Pulmonary artery (tissue), 1 donor: Measurements from ENCODE around the genes RNPEP and ELF3.

DNA sequence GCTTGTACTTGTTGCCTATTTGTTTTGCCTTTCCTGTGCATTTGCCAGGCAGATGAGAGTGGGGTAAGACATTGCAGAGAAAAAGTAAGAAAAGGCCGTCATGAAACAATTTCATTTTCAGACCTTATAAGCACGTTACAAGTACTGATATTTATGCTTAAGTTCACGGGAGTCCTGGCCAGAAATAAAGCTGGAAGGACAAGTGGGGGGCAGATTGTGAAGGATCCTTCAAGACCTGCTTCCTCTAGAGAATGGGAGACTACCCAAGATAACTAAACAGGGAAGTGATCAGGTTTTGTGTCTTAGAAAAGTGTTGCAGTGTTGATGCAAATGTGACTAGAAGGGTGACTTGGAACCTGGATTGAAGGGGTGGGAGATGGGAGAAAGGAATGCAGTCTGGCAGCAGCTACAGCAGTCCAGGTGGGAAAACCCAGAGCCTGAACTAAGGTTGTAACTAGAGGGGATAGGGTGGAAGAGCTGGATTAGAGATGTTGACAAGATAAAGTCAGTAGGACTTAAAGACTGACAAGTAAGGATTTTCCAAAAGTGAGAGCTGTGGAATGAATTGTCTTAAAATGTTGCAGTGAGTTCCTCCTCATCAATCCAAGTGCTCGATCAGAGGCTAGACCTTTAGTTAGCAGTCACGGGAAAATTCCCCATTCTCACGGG, 7.2 kb upstream of the SHISA4 start:
- PRO-cap, result no peak

DNA sequence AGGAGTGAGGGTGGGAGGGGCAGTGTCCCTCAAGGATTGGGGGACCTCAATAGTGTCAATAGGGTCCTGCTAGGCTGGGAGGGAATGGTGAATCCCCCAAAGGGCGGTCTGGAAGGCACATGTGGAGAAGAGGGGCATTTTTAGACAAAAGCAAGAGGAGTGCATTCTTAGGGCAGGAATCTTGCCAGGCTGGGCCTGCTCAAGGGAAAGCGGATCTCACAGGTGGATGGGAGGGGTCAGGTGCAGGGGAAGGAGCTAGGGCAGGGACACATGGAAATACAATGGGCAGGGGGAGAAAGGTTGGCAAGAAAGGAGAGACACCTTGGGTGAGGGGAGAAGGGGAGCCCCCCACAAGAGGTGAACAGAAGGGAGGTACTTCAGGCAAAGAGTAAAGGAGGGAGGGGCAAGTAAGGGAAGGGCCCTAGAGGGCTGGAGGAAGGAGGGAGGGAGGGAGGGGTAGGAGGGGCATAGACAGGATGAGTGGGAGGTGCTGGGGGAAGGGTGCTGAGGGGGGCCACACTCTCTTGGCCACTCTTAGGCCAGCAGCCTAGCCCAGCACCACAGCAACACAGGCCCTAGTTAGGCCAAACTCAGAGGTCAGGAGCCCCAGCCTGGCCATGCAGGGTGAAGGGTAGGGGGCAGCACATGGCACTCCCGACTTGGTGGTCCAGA, 6.0 kb downstream of the SHISA4 start:
- PRO-cap, result no peak

DNA sequence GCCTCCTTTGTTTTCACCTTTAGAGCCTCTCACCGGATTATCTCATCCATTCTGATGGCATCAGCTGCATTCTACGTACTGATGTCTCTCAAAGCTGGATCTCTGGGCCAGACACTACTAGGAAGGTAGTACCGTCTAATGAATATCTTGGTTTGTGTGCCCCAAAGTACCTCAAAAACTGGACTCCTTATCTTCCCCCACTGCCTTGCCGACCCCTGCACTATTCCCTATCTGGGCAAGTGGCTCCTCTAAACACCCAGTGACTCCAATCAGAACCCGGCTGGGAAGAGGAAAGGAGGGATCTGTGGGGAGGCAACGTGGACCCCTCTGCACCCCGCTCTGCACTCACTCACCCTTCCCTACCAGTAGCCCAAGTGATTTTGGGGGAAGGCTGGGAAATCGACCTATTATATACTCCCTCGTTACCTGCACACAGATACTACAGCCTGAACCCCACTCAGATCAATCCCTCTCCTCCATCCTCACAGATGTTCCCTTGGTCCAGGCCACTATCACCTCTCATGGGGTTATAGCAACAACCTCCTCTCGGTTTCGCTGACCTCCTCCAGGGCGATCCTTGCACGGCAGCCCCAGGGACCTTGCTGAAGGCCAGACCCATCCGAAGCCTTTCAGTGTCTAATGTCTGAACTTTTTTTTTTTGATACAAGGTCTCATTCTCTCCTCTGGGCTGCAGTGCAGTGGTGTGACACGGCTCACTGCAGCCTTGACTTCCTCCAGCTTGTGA, 26.8 kb downstream of the SHISA4 start:
- PRO-cap, result no peak

- PRO-cap, result no peak
These were observed 11.8 kb downstream of the LMOD1 start for GRCh38 chr1:201934497-201935002.

- PRO-cap, result unidirectional peak, plus-strand start at chr1:201982694
These were observed at the start of gene RNPEP for GRCh38 chr1:201982433-201982824. RNPEP (plus strand) TSS chr1:201982648.

- PRO-cap, result no peak
These were observed at the start of gene ELF3 for GRCh38 chr1:202009958-202010873. ELF3 (plus strand) TSS chr1:202010587.

GRCh38 chr1:202130122-202130296, 7.3 kb downstream of the GPR37L1 start:
- PRO-cap, result no peak

DNA sequence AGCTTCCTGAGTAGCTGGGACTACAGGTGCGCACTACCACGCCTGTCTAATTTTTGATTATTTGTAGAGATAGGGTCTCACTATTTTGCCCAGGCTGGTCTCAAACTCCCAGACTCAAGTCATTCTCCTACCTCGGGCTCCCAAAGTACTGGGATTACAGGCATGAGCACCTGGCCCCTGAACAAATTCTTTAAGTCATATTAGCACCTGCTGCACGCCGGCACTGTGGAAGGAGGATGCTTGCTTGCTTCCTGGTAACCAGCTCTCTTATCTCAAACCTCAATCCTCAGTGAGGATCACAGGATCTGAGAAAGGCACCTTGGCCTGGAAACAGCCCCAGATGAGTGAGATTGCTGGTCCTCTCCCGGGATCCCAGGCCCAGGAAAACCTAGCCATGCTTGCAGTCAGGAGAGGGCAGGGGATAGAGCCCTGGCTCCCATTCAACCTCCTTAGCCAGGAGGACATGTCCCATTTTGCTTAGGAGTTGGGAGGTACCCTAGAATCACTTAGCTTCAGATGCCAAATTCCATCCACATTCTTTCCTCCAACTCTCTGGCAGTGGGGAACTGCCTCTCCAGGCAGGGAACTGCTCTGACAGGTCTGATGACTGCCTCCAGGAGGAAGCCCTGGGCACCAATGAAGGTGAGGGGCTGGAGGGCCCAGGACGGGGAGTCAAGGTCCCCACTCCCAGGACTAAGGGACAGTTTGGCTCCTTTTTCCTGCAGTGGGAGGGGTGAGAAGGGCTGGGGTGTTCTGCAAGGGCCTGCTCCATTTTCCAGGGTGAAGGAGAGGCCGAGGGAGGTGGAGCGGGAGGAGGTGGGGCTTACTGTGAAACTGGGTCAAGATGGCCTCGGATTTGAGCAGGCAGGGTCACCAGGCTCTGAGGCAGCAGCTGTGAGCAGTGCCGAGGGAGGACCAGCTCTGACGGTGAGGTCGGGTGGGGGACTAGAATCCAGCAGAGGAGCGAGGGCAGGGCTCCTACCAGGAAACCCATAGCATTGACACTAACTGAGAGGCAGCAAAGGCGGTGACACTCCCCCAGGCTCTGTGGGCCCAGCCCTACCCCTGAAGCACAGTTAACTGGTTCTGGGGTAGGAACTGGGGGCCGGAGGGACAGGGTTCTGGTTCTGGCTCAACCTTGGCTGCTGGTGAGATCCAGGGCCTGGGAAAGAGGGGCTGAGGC, 9.5 kb downstream of the GPR37L1 start:
- PRO-cap, result unidirectional peak, plus-strand start at position 901 of the sequence

- PRO-cap, result no peak
These were observed 8.0 kb downstream of the ARL8A start for GRCh38 chr1:202136570-202136821.

DNA sequence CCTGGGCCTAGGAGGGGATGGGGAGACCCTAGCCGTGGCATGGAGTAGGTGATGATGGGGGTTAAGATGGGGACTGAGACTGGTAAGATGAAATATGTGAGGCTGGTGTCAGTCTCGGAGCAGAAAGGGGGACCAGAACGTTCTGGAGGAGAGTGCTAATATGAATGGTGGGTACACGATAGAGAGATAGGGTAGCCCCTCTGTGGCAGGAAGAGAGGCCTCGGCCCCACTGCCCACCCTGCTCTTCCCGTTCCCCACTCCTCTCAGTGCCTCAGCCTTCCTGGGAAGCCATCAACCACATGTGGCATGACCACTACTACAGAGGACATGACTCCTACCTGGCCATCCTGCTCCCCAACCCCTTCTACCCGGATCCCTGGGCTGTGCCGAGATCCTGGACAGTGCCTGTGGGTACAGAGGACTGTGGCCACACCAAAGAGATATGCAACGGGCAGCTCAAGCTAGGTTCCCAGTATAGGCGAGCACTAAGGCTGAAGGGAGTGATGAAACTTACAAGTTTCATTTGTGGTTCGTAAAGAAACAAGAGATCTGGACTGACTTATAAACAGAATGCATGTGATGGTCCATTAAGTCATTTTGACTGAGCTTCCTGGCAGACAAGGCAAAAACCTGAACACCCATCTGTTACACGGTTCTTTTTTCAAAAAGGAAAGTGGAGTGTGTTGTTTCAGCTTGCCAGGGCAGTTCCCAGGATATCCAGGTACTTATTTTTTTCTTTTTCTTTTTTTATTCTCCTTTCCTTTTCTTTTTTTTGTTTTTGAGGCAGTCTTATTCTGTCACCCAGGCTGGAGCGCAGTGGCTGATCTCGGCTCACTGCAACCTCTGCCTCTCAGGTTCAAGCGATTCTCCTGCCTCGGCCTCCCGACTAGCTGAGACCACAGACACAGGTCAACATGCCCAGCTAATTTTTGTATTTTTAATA, 14.4 kb upstream of the LGR6 start:
- PRO-cap, result no peak

- PRO-cap, result no peak
These were observed 102.7 kb downstream of the PPP1R12B start for GRCh38 chr1:202451242-202451641.

DNA sequence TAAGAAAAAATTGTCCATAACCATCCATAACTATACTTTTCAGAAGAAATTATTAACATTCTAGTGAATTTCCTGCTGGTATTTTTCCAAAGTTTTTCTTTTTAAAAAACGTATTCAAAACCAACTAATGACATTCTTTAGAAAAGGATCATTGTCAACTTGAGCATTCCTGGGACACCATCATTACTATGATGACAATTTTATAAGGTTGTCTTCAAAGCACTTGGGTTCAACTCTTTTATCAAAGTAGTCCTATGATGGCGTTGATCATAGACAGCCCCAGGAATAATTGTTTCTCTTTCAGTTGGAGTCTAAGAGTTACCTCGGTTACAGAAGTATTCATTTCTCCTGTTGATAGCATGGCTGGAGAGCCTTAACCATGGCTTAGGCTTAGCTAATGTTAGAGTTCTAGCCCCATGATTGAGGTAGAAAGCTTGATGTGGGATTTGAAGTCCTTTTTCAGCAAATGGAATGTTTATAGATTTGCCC, 159.0 kb downstream of the PPP1R12B start:
- PRO-cap, result no peak

- PRO-cap, result no peak
These were observed 167.7 kb downstream of the PPP1R12B start for GRCh38 chr1:202516199-202516677.

- PRO-cap, result no peak
These were observed 164.5 kb downstream of the SYT2 start for GRCh38 chr1:202545680-202546191.

GRCh38 chr1:202593854-202594210, 116.4 kb downstream of the SYT2 start:
- PRO-cap, result no peak

- PRO-cap, result no peak
These were observed 19.5 kb upstream of the SYT2 start for GRCh38 chr1:202729663-202730161.

DNA sequence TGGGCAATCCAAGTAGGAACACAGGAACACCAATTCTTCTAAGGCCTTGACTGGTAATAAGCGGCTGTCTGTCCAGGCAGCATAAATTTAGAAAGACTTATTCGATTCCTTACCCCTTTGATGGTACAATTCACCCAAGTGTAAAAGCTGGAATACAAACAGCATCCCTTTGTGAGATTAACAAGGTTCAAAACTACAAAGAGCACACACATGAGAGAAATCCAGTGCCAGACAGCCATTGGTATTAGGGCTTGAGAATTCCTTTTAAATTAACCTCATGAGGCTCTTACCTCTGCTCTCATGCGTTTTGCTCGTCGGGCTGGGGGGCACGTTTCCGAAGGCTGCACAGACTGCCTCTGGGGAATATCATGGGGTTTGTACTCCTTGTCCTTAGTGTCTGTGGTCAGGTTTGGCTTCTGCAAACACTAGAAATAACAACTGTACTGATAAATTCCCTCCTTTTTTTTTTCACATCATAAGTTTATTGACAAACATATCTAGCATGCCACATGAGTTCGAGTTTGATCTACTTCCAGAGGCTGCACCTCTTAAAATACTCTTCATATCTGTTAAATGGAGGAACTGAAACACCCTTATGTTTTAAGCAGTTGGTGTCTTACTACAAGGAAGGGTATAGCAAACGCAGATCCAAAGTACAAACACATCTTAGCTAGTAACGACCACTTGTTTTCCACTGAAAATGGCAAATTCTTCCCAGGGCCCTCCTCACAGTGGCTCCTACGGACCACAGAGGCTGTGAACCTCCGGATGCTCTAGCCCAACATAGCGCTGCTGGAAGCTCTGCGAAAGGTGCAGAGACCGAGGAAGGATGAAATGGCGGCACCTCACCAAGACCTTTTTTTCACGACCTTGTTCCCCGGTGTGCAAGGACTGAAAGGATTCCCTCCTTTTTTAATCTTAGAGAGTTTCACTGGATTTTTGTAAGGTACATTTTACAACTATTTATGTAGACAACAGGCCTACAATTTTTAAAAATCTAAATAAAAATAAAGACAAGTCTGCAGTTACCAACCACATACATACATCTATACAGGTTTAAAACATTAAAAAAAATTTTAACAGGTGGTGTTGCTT, 41.2 kb downstream of the KDM5B start:
- PRO-cap, result no peak

DNA sequence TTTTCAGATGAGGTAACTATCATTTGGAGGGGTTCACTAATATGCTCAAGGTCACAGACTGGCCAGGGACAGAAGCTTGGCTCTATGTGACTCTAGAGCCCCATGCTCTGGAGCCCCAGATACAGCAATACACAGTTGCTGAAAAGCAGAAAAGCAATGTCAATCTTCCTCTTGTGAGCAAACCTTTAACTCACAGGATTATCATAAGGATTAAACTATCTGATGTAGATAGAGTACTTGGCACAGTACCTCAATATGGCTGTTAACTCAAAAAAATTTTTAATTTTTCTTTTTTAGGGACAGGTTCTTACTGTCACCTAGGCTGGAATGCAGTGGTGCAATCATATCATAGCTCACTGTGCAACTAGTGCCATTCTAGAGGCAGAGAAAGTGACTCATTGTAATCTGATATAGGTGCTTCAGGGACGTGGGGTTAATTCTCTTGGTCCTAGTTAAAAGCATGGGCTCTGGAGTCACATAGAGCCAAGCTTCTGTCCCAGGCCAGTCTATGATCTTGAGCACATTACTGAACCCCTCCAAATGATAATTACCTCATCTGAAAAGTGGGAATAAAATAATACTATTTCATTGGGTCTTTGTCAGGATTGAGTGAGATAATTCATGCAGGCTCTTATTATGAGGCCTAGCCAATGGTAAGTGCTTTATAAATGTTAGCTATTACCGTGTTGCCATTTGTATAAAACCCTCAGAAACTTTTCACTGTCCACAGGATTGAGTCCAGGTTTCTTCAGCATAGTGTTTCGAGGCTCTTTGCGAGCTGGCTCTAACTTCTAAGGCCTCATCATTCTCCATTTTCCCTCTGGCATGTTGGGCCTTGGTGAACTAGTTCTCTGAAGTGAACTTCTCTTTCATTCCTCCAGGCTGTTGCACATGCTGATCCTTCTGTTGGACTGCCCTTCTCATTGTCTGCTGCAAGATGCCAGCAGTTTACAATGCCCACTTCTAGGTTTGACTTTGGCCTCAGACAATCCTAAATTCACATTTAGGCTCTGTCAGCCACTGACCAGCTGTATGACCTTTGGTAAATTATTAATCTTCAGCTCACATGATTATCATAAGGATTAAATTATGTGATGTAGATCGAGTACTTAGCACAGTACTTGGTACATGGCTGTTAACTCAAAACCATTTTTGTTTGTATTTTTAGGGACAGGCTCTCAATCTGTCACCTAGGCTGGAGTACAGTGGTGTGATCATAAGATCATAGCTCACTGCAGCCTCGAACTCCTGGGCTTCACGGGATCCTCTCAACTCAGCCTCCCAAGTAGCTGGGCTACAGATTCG, 1.4 kb upstream of the ADIPOR1 start:
- PRO-cap, result no peak

DNA sequence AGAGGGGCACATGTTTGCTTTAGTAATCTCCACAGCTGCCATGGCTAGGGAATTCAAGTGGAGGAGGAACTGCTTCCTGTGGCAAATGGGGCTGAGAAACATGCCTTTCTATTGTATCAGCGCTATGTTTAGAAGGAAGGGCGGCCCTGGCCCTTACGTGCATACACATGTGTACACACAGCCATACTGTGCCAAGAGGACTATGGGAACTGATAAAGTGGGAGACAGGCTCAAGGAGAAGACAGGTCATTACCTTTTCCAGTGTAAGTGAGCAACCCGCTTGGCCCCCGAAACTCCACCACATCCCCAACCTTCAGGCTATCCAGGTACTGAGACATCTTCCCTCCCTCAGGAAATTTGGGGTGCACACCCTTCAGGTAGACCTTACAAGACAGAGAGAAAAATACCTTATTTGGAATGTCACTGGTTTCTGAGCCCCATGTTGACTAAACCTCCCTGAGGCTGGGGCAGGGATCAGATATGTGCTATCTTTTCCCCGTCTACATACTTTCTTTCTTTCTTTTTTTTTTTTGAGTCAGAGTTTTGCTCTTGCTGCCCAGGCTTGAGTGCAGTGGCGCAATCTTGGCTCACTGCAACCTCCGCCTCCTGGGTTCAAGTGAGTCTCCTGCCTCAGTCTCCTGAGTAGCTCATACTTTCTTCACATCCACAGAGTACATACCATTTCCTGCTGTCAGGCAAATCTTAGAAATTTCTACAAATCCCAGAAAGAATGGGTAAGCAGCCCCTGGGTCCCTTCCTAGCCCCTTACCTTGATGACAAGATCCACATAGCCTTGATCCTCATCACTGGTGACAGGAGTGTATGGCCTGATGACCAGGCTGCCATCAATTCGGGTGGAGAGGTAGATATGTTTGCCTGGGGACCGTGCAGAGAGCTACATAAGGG, 1.7 kb downstream of the CYB5R1 start:
- PRO-cap, result no peak

- PRO-cap, result no peak
These were observed 26.2 kb downstream of the MYOG start for GRCh38 chr1:203059390-203060148.